Measurements from ENCODE around the genes OTX2, AP5M1, ACTR10 and CCDC175.

GRCh38 chr14:55349414-55349997 is 62.1 kb downstream of the ATG14 start:
- PRO-cap: no peak
- RRBS, 2 experiments: no CpG with 5 or more reads among the region's 13 CpGs

GRCh38 chr14:55351145-55351741 is 60.4 kb downstream of the ATG14 start:
- PRO-cap: no peak
- RRBS, 2 experiments: no CpG with 5 or more reads among the region's 14 CpGs

GRCh38 chr14:55374257-55374558 is 37.4 kb downstream of the ATG14 start:
- PRO-cap: no peak
- RRBS, 2 experiments: no CpG with 5 or more reads among the region's 1 CpG

- PRO-cap: no peak
- RRBS, 2 experiments: no CpG with 5 or more reads among the region's 9 CpGs
Observed at GRCh38 chr14:55382874-55383416, 28.7 kb downstream of the ATG14 start.

- PRO-cap: bidirectional peak, plus-strand start at chr14:56119389, minus-strand start at chr14:56119347; unidirectional peak, minus-strand start at chr14:56119527
- RRBS, 2 experiments: 1 to 2% methylated on average over 14 to 18 of the region's 47 CpGs
Observed at GRCh38 chr14:56119176-56119600, 977 bp downstream of the PELI2 start.

DNA sequence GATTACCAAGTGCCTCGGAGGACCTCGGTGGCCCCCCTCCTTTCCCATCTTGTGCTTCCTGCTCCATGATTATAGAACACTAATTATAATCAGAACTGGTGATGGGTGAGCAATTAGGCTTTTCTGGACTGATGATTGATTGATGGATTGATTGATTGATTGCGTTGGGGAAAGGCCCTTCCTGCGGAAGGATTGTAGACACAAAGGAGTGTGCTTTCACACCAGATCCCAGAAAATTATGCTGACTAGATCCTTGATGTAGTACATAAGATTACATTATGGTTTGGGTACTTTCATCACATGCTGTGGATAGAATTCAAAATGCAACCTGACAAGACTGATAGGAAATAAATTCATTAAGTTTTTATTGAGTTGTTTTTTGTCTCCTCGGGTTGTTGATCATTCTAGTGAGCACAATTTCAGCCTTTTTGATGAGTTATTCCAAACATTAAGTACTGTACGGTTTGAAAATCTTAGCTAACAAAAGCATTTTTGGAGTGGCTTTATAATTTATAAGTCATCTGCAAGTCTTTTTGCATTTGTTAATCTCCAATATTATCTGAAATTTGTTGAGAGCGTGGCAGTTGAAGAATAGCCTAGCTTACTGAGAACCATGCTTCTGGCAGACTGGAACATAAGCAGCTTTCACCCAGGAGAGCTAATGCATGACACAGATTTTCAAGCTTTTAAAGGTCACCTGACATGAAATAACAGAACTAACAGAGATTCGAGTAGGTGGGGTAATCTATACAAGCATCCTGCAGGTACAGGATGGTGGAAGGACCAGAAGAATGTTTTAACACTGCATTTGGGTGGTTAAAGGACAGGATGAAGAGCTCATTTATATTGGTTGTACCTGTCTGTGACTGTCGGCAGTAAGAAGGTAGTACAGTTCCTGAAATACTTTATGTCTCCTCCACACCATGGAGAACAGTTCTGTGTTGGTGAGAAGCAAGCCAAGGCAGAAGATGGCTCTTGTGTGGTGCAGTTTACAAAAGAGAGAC is 8.7 kb downstream of the PELI2 start:
- PRO-cap: no peak
- RRBS, 2 experiments: no CpG with 5 or more reads among the region's 9 CpGs

- PRO-cap: no peak
- RRBS, 2 experiments: no CpG with 5 or more reads among the region's 4 CpGs
Observed at GRCh38 chr14:56252277-56252883, 134.2 kb downstream of the PELI2 start.

DNA sequence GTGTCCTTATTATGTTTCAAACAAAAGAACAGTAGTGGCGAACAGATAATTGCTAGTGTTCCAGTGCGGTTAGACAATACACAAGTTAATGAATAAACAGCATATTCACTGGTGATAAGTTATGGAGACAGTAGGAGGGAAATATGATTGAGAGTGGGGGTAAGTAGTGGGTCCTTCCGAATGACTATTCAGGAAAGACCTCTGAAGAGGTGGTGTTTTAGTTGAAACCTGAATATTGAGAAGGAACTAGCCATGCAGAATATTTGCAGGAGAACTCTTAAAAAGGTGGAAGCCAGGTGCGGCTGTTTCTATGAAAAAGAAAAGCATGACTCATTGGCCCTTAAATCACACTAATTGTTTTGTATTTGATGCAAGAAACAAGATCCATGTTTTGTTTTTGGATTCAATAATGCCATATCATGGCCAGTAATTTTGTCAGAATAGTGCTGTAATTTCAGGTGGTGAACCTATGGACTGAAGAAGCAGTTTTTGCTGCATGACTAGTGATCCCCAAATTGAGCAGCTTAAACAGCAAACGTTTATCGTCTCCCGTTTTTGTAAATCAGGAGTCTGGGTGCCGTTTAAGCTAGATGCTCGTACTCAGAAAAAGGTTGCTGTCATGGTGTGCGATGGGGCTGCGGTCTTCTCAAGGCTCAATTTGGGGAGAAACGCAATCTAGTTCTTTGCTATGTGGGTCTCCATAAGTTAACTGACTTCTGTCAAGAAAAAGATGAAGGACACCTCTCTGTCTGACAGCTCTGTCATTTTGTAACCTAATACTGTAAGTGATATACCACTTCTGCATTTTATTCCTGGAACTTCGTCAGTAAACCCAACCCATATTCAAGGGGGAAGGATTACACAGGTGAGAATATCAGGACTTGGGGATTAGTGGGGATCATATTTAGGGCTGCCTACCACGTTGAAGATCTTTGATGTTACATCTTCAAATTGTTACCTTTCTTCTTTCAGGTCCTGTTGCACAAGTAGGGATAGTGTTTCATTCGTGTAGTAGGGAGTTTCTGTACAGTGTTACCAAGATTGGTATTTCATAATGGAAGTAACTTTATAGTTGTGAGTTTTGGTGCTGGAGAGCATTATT is 1.2 kb downstream of the TMEM260 start:
- PRO-cap: no peak
- RRBS, 2 experiments: no CpG with 5 or more reads among the region's 15 CpGs

GRCh38 chr14:56648491-56649030 is 69.0 kb downstream of the TMEM260 start:
- PRO-cap: no peak
- RRBS, 2 experiments: no CpG with 5 or more reads among the region's 4 CpGs

DNA sequence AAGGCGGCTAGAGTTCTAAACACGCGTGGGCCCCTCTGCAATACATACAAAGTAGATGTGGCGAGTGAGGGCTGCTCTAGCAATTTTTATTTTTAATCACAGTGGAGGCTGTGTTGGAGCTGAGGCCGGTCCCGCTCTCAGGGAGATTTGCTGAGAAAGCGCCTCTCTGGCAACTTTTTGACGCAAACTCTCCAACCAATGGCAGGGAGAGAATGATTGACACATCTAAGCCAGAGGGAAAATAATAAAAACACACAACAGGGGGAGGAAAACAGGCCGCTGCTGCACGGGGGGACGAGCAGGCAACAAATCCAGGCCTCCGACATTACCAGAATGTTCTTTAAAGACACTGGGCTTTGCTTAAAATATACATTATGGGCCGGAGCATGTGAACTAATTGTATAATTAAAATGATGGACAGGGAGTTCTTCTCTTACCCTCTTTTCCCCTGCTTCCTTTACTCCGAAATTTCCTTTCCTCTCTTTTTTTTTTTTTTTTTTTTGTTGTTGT is at the start of gene OTX2:
TSS of gene OTX2 (minus strand) at position 152 of the 510 bp plus-strand sequence.
- PRO-cap: no peak
- RRBS, 2 experiments: no CpG with 5 or more reads among the region's 14 CpGs

- PRO-cap: unidirectional peak, plus-strand start at chr14:57268205
- RRBS, 2 experiments: 0 to 8% methylated on average over 1 of the region's 8 CpGs
Observed at GRCh38 chr14:57268101-57268320, 694 bp downstream of the EXOC5 start.

DNA sequence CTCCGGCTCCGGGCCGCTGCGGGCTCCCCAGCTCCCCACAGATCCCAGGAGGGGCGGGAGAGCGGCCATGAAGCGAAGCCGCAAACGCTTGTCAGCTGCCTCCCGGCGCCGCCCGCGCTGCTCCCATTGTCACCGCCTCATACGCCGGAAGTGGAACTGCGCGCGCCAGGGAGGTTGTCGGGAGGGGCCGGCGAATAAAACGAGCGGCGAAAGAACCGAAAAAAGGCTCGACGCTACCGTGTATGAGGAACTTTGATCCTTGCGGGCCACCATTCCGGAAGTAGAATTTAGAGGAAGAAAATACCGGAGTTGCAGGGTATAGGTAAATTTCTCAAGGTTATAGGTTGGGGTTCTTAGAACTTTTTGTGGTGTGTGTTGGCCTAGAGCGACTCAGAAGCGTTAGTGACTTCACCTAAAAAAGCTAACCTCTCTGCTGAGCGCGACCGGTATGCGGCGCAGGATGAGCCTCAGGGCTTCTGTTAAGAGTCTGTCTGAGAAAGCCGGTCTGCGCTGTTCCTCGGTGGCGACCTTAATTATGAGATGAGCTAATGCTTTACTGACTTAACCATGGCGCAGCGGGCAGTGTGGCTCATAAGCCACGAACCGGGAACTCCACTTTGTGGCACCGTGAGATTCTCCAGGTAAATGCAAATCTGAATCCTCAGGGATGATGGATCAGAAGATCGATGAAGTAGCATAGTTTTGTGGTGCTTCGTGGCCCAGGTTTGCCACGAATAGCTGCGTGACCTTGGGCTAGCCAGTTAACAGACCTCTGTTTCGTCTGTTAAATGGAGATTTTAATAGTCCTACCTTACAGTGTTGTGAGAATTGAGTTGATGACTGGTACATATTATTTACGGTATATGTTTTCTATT is at the start of gene AP5M1:
TSS of gene AP5M1 (plus strand) at position 224 of the 875 bp plus-strand sequence.
- PRO-cap: bidirectional peak, plus-strand start at position 347 of the sequence, minus-strand start at position 152 of the sequence; bidirectional peak, plus-strand start at position 592 of the sequence, minus-strand start at position 537 of the sequence; bidirectional peak, plus-strand start outside the sequence, minus-strand start at position 774 of the sequence
- RRBS, 2 experiments: 2% methylated on average over 34 of the region's 55 CpGs

DNA sequence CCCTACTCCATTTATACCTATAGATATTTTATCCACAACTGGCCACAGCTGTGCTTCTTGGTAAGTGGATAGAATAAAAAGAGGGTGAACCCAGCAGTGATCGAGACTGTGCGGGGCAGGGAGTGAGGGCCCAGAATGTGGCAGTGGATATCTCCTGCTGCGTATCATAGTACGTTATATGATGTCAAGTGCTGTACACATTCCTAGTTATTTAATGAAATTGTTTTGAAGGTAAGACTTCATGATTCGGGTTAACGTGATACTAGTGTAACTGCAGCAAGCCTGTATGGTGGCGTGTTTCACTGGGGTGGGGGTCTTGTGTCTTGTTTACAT is 1.2 kb downstream of the NAA30 start:
- PRO-cap: no peak
- RRBS, 2 experiments: no CpG with 5 or more reads among the region's 7 CpGs

DNA sequence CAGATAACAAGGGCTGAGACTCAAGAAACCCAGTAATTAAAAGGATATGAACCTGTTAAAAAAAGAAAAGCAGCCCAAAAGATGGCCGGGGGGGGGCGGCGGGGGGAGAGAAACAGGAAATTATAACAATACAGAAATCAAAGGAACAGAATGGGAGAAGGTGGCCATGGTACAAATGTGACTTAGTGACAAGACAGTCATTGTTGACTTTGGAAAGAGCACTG is 115.0 kb upstream of the CCDC198 start:
- PRO-cap: no peak
- RRBS, 2 experiments: no CpG with 5 or more reads among the region's 3 CpGs

GRCh38 chr14:58199570-58200815 is at the start of gene ACTR10:
TSS of gene ACTR10 (plus strand) at chr14:58200149.
- PRO-cap: bidirectional peak, plus-strand start at chr14:58200202, minus-strand start at chr14:58199825; bidirectional peak, plus-strand start at chr14:58200407, minus-strand start at chr14:58200383
- RRBS, 2 experiments: 1% methylated on average over 16 of the region's 93 CpGs

DNA sequence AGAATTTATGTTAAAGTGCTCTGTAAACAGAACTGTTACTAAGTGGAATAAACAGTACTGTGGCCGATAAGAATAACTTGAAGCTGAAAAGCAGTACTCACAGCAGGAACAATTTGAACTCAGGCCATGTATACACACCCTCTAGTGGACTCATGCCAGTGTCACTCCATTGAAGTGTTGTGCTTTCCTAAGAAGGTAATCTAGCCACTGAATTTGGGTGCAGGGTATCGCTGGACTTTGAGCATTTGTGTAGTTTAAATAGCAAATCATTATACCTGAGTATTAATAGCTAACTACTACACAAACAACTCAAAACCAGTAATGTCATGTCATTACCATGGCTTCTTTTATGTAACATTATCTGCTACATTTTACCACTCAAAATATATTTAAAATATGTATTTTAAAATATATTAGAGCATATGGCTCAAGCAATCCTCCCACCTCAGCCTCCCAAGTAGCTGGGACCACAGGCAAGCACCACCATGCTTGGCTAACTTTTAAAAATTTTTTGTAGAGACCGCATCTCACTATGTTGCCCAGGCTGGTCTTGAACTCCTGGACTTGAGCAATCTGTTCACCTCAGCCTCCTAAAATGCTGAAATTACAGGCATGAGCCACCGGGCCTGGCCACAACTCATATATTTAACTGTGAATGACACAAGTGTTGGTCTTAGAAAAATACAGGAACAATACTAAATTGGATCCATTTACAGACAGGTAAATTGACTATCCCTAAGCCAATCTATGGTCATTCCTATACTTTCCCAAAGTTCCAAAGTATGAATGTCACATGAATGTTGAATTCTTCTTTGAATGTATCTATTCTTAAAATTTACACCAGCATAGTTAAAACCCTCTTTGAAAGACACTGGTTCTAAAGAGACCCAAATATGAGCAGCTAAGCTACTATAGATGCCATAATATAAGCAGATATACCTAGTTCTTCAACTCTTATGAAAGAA is 25.5 kb upstream of the ARID4A start:
- PRO-cap: no peak
- RRBS, 2 experiments: no CpG with 5 or more reads among the region's 4 CpGs

DNA sequence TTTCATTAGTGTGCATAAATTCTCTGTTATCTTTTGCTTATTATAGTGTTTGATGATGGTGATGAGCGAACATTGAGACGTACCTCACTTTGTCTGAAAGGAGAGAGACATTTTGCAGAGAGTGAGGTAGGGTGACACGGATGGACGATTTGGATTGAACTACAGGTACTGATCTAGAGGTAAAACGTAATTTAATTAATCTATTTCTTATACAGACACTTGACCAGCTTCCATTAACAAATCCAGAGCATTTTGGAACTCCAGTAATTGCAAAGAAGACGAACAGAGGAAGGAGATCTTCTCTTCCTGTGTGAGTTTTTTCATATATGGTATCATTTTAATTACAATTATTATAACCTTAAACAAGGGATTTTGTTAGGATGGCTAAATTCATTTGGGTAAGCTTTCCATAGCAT is 20.1 kb downstream of the ARID4A start:
- PRO-cap: no peak
- RRBS, 2 experiments: no CpG with 5 or more reads among the region's 6 CpGs

GRCh38 chr14:58347297-58348132 is 48.2 kb upstream of the TOMM20L start:
- PRO-cap: no peak
- RRBS, 2 experiments: no CpG with 5 or more reads among the region's 9 CpGs

DNA sequence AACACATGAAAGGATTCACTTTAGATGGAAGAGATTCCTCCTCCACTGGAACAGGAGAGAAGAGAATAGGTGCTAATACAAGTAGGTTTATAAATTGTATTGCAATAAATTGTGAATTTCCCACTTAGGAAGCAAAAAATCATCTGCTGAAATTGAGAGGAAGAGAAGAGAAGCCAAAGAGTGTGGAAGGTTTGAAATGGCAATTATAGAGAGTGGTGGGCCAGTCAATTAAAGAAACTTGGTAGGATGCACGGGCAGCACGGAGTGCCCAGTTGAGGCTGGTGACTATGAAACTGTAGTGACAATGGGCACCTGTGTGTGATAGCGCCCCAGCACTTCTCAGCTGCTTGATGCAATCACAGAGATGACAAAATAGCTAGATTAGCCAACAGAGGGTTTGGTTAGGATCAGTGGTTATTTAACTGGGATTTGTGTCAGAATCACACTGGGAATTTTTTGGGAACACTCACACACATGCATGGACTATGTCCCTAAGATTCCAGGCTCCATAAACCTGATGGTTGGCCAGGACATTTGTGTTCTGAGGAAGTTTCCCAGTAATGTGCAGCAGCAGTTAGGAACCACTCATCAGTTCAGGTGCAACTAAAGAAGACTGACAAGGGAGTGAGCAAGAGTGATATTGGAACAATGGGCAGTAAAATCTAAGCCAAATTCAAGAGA is 51.3 kb upstream of the DAAM1 start:
- PRO-cap: no peak
- RRBS, 2 experiments: no CpG with 5 or more reads among the region's 3 CpGs

GRCh38 chr14:59576133-59576936 is at the start of gene CCDC175:
TSS of gene CCDC175 (minus strand) at chr14:59576812.
- PRO-cap: unidirectional peak, minus-strand start at chr14:59576786
- RRBS, 2 experiments: 0% methylated on average over 1 of the region's 38 CpGs; no CpG with 5 or more reads in 1 of the 2 experiments